Breast (tissue), 4 donors: ENCODE results near the genes SMCO2 and ERGIC2.

- PRO-cap, 3 experiments = peak in 1 of 3 experiments; most common minus-strand start chr12:26833888 (in 1)
- RRBS = no CpG with 5 or more reads among the region's 23 CpGs
These were observed 750 bp upstream of the ITPR2 start for GRCh38 chr12:26833717-26834171.

DNA sequence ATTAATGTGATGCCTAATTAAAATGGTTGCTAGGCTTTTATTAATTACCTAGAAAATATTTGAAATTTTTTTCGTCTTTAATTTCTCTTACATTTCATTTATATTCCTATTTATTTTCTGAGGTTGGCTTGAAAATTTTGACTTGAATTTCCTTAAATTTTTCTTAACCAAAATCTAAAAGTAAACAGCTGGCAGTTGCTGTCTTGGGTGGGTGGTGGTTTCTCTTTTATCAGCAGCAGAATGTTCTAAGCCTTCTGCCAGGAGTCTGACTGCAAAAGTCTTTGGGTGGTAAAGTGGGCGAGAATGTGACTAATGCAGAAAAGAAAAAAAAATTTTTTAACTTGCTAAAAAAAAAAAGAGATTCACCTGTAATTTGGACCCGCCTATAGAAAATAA lies 2.5 kb downstream of the FGFR1OP2 start:
- PRO-cap, 3 experiments = no peak in any of the 3 experiments
- RRBS = no CpG with 5 or more reads among the region's 3 CpGs

- PRO-cap, 3 experiments = no peak in any of the 3 experiments
- RRBS = no CpG with 5 or more reads among the region's 3 CpGs
These were observed 37.2 kb downstream of the FGFR1OP2 start for GRCh38 chr12:26975385-26975935.

DNA sequence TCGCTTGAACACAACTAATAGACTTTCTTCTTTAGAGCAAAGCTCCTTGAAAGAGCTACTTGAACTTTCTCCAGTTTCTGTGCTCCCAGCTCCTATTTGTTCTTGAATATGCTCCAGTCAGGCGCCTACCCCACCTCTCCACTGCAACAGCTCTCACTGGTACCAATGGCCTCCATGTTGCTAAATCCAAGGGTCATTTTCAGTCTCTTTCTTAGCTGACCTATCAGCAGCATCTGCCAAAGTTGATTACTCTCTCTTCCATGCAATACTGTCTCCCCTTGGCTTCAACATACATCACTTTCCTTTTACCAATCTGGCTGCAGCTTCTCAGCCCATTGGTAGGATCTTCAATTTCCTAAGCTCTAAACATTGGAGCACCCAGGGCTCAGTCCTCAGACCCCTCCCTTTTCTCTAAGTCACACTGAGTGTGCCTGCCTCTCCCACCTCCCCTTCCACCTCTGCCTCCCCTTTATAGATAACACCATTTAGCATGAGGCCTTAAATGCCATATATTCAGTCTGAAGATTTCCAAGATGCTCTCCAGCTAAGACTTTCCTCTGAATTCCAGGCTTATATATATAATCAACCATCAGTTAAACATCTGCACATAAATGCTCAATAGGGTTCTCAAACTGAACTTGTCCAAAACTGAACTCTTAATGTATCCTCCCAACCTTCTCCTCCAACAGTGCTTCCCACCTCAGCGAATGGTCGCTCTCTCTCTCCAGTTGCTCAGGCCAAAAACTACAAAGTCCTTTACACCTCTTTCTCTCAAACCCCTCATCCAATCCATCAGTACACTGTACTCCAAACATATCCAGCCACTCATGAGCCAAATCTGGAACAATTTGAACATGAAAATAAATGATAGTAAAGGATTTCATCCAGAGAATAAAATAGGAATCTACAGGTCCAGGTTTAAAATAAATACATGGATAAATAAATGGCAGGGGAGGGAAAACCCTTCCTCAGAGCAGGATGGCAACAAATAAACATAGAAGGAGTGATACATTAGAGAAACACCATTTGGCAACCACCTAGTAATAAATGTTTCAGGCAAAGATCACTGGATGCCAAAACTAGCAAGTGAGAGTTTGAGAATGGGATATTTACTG lies 27.2 kb downstream of the TM7SF3 start:
- PRO-cap, 3 experiments = no peak in any of the 3 experiments
- RRBS = no CpG with 5 or more reads among the region's 4 CpGs

DNA sequence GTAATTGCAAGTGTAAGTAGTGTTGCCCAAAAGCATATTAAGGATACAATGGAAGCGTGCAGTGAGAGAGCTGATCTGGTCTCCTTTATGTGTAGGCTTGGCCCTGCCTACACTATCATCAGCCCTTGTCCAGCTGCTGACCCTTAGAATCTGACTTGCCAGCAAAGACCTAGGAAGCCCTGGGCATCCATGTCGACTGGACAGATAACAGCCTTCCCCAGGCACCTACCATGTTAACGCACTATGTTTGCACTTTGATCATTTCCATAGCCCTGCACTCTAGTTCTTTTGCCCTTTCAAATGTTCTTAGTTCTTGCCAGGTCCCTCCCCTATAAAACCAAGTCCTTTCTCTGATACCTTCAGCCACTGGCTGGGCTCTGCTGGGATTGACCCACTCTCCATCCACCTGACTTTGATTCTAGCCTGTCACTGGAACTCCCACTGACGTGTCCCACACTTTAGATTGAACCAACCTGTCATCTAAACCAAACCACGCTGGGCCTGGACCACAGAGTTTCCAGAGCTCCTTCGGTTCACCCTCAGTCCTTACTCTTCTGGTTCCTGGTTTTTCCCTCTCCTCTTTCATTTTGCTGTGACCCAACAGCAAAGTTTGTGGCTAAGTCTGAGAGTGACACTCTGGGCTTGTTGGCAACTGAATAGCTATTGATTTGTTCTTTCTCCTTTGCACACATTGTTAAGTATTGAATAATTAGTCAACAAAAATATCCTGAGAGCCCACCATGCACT lies 51.9 kb upstream of the STK38L start:
- PRO-cap, 3 experiments = no peak in any of the 3 experiments
- RRBS = no CpG with 5 or more reads among the region's 6 CpGs

- PRO-cap, 3 experiments = no peak in any of the 3 experiments
- RRBS = no CpG with 5 or more reads among the region's 3 CpGs
These were observed at the start of gene SMCO2 for GRCh38 chr12:27446594-27446964. SMCO2 (plus strand) TSS chr12:27446736.

DNA sequence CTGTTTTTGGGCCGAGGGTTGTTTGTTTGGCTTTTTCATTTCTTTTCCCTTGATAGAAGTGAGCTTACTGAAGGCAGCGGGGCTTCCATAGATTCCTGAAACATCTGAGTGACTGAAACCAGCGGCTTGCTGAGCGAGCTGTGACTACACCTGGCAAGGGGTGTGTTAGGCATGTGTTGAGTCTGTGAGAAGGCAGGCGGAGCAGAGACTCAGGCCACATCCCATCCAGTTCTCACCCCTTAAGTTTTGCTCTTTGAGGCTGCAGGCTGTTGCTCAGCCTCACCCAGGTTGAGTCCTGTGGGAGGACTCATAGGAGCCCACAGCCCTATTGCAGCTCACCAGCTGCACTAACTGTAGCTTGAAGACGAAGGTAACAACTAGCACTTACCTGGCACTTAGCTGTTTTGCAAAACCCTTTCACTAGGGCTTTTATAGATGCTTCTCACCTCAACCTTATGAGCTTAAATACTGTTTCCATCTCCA lies 17.3 kb downstream of the PPFIBP1 start:
- PRO-cap, 3 experiments = no peak in any of the 3 experiments
- RRBS = no CpG with 5 or more reads among the region's 6 CpGs

GRCh38 chr12:27556470-27556901 lies 32.5 kb downstream of the PPFIBP1 start:
- PRO-cap, 3 experiments = no peak in any of the 3 experiments
- RRBS = no CpG with 5 or more reads among the region's 4 CpGs

DNA sequence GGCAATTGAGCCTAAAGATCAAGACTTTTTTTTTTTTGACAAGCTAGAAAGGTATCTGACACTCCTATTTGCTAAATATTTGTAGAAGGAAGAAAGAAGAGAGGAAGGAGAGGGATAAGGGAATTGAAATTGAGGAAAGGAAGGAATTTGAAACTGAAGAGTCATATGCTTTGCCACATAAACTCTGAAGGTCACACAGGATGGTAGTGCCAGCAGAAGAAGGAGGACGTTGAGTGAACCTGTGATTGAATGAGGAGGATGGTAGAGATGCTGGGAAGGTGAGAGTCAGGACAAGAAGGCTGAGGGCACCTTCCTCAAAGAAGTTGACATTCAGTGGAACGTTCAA lies 67.0 kb downstream of the PPFIBP1 start:
- PRO-cap, 3 experiments = no peak in any of the 3 experiments
- RRBS = no CpG with 5 or more reads among the region's 2 CpGs

- PRO-cap, 3 experiments = no peak in any of the 3 experiments
- RRBS = no CpG with 5 or more reads among the region's 22 CpGs
These were observed 9.2 kb downstream of the PTHLH start for GRCh38 chr12:27963196-27963878.

DNA sequence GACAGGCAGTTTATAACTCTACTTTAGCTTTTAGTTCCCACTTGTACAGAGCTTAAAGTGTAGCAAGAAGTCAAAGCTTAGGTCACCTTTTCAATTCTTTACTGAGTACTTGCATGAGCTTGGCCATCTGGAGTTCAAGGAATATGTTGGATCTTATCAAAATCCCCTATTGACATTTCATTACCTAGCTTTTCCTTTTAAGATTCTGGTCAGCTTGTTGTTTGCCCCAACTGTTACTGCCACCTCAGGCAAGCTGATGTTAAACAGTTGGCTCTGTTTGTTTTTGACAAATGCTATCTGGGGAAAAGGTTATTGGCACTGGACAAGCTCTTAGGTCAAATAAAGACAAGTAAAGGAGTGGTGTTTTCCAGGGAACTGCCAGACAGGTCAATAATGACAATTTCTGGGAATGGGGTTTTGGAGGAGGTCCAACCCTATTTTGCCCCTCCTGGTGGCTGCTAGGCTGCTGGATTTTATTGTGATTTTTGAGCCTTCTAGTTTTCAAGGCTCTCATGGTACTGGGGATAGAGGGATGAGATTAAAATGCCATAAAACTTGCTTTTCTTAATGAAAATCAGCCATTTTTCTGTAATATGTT lies 12.5 kb downstream of the CCDC91 start:
- PRO-cap, 3 experiments = no peak in any of the 3 experiments

- PRO-cap, 3 experiments = no peak in any of the 3 experiments
- RRBS = no CpG with 5 or more reads among the region's 10 CpGs
These were observed 57.7 kb downstream of the CCDC91 start for GRCh38 chr12:28247655-28248592.

DNA sequence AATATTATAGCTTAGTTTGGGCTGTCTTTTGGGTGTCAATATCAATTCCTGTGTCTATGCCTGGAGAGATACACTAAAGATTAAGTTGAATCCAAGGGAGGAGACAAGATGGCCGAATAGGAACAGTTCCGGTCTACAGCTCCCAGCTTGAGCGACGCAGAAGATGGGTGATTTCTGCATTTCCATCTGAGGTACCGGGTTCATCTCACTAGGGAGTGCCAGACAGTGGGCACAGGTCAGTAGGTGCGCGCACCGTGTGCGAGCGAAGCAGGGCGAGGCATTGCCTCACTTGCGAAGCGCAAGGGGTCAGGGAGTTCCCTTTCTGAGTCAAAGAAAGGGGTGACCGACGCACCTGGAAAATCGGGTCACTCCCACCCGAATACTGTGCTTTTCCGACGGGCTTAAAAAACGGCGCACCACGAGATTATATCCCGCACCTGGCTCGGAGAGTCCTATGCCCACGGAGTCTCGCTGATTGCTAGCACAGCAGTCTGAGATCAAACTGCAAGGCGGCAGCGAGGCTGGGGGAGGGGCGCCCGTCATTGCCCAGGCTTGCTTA lies 388.9 kb upstream of the FAR2 start:
- PRO-cap, 3 experiments = no peak in any of the 3 experiments
- RRBS = no CpG with 5 or more reads among the region's 30 CpGs

DNA sequence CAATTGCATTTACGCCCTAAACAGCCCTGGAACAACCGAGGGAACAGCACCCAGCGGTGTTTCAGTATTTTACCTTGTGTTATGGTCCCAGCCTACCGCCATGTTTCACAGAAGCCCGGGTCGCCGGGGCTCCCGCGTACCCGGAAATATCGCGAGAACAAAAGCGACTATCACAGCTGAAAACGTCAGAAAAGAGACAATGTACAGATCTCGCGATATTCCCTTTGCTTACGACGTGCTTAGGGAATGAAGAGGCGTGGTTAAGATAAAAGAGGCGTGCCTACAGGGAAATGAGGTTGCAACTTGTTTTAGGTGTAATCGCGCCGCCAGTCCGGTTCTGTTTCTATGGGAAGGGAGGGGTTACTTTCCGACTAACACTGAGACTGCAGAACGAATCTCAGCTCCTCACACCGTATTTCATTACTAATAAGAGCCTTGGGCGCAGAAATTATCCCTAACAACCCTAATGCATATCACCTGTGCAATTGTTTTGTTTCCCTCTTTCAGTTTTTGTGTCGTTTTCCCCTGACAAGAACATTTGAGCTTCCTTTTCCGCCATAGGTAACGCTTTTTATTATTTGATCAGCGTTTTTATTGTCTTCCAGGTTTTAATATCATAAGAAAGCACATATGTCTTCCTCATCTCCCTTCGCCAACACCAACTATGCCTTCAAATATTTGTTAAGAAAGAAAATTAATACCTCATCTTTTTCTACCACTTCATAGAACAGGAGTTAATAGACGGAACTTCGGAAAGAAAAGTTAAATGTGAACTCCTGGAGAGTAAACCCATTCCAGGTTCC lies at the start of gene ERGIC2:
Gene ERGIC2, minus strand, starts transcription at position 131 of the 803 bp plus-strand sequence.
- PRO-cap, 3 experiments = peak in 3 of 3 experiments; most common plus-strand start position 268 of the sequence (in 2); most common minus-strand start position 109 of the sequence (in 3)
- RRBS = no CpG with 5 or more reads among the region's 35 CpGs

DNA sequence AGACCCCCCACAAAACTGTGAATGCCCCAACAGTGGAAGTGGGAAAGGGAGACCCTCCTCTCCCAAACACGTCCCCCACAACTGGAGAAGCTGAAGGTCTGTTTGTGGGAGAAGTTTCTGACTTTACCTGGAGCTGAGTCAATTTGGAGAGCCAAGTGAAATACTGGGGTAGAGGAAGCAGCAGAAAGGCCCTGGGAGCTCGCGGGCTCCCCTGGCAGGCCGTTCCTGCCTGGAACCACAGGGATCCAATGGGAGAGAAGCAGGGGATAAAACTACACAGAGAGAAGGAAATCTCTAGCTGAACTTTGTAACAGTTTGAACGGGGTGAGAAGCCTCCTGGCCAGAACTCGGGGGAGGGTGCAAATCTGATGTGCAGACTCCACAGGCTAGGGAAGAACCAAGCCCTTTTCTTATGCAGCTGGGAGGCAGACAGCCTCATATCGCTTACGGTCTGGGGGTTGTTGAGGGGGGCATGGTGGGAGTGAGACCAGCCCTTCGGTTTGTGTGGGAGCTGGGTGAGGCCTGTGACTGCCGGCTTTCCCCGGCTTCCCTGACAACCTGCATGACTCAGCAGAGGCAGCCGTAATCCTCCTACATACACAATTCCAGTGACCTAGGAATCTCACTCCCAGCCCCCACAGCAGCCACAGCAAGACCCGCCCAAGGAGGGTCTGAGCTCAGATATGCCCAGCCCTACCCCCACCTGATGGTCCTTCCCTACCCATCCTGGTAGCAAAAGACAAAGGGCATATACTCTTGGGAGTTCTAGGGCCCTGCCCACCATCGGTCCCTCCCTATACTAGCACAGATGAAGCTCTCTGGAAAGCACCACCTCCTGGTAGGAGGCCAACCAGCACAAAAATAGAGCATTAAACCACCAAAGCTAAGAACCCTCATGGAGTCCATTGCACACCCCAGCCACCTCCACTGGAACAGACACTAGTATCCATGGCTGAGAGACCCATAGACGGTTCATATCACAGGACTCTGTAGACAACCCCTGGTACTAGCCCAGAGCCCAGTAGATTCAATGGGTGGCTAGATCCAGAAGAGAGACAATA lies 143.0 kb downstream of the TMTC1 start:
- PRO-cap, 3 experiments = no peak in any of the 3 experiments
- RRBS = no CpG with 5 or more reads among the region's 15 CpGs

- PRO-cap, 3 experiments = no peak in any of the 3 experiments
- RRBS = no CpG with 5 or more reads among the region's 3 CpGs
These were observed 75.7 kb downstream of the TMTC1 start for GRCh38 chr12:29707962-29708482.

- PRO-cap, 3 experiments = no peak in any of the 3 experiments
- RRBS = 3% methylated on average over 8 of the region's 21 CpGs
These were observed 417.0 kb upstream of the TMTC1 start for GRCh38 chr12:30200757-30201167.

DNA sequence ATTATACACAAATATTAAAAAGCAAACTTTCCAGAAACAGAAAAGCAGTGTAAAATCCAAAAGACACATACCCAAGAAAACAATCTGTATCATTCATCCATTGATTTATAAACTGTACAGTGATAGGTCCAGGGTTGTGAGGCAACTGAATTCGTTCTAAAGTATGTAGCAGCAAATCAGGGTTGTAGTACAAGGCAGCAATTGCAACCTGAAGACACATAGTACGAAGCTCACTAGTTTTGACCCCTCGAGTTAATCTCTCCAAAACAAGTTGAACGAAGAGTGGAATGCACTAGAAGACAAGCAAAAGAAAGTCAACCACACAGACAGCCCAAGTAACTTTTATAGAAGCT lies 56.2 kb downstream of the IPO8 start:
- PRO-cap, 3 experiments = no peak in any of the 3 experiments
- RRBS = no CpG with 5 or more reads among the region's 4 CpGs

GRCh38 chr12:30691128-30691791 lies 4.4 kb downstream of the IPO8 start:
- PRO-cap, 3 experiments = no peak in any of the 3 experiments
- RRBS = no CpG with 5 or more reads among the region's 4 CpGs

GRCh38 chr12:30988794-30989369 lies 62.3 kb downstream of the TSPAN11 start:
- PRO-cap, 3 experiments = no peak in any of the 3 experiments
- RRBS = no CpG with 5 or more reads among the region's 7 CpGs